Vein endothelial cell (primary cell): ENCODE measurements around the genes ZBTB46 and ZNF512B.

DNA sequence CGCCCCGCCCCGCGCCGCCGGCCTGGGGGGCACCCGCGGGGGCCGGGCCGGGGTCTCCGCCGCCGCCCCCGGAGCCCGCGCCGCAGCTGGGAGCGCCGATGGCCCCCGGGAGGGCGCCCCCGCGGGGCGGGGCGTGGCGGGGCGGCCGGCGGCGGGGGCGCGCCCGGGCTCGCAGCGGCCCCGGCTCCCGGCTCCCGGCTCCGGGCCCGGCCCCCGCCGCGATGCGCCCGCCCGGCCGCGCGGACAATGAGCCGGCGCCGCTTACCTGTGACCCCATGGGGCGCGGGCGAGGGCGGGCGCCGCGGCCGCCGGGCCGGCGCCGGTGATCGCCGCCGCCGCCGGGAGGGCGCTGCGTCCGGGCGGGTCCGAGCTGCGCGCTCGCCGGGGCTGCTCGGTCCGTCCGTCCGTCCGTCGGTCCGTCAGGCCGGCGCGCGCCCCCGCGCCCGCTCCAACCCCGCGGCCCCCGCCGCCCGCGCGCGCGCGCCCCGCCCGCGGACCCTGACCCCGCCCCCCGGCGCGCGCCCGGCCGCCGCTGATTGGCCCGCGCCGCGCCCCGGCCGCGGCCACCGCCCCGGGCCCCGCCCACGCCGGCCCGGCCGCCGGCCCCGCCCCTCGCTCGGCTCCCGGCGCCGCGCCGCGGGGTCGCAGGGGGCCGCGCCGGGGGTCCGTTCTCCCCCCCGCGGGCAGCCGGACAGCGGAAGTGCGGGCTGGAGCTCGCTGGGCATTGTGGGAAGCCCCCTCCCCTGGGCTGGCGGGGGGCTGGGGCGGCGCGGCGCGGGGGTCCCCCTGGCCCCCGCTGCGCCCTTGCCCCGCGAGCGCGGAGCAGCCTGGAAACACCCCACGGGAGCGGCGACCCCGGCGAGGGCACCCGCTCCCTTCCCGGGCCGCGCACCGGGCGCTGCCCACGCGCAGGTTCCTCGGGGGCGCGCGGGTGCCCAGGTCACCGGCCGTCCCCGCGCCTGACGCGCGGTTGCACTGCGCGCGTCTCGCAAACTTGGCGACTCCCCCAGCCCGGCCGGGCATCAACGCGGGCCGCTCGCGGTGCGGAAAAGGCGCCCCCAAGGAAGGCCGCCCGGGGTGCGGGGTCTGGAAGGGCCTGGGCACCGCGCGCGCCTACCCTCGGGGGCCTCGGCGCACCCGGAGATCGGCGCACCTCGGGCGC lies at the start of gene ZBTB46:
TSS of gene ZBTB46 (minus strand) at position 433 of the 1,162 bp plus-strand sequence.
- CAGE, long polyA plus RNA, result no peak

- CAGE, long polyA plus RNA, result no peak
Measured at GRCh38 chr20:63848577-63848886, 12.8 kb upstream of the ABHD16B start.

GRCh38 chr20:63884518-63884905 lies 10.4 kb upstream of the DNAJC5 start:
- CAGE, long polyA plus RNA, result no peak

- CAGE, long polyA plus RNA, result no peak
Measured at GRCh38 chr20:63917741-63918165, 22.8 kb downstream of the DNAJC5 start.

- CAGE, long polyA plus RNA, result no peak
Measured at GRCh38 chr20:63951420-63952310, 4.6 kb downstream of the UCKL1 start.

DNA sequence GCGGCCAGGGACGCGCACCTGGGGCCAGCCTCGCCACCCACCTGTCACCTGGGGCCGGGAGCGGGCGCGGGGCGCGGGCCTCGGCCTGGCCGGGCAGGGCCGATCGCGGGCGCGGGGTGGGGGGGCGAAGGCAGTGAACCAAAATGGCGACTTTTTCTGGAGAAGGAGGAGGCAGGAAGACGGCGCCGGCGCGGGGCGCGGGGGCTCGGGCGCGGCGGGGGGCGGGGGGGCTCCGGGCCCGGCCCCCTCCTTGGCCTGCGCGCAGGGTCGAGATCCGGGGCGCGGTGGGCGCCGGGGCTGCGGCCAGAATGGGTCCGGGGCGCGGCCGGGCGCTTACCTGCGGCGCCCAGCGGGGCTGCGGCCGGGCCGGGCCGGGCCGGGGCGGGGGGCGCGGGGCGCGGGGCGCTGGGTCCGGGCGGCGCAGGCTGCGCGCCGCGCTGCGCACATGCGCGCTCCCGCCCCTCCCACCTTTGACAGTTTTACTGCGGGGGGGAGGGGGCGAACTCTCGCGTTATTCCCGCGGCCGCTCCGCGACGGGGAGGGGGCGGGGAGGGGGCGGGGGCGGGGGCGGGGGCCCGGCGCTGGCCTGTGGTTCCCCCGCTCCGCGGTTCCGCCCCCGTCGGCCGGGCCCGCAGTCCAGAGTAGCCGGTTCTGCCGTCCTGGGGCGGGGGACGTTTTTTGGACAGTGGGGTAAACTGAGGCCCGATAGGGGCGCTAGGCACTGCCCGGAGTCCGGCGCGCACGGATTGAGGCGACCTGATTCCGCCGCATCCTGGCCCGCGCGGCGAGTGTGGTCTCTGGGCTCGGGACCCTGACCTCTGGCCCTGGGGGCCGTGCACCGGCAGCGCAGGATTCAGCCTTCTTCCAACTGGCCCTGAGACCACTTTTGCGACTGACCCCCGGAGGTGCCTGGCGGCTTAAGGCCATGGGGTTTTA lies at the start of gene ZNF512B:
TSS of gene ZNF512B (minus strand) at position 454 of the 936 bp plus-strand sequence.
- CAGE, long polyA plus RNA, result no peak

DNA sequence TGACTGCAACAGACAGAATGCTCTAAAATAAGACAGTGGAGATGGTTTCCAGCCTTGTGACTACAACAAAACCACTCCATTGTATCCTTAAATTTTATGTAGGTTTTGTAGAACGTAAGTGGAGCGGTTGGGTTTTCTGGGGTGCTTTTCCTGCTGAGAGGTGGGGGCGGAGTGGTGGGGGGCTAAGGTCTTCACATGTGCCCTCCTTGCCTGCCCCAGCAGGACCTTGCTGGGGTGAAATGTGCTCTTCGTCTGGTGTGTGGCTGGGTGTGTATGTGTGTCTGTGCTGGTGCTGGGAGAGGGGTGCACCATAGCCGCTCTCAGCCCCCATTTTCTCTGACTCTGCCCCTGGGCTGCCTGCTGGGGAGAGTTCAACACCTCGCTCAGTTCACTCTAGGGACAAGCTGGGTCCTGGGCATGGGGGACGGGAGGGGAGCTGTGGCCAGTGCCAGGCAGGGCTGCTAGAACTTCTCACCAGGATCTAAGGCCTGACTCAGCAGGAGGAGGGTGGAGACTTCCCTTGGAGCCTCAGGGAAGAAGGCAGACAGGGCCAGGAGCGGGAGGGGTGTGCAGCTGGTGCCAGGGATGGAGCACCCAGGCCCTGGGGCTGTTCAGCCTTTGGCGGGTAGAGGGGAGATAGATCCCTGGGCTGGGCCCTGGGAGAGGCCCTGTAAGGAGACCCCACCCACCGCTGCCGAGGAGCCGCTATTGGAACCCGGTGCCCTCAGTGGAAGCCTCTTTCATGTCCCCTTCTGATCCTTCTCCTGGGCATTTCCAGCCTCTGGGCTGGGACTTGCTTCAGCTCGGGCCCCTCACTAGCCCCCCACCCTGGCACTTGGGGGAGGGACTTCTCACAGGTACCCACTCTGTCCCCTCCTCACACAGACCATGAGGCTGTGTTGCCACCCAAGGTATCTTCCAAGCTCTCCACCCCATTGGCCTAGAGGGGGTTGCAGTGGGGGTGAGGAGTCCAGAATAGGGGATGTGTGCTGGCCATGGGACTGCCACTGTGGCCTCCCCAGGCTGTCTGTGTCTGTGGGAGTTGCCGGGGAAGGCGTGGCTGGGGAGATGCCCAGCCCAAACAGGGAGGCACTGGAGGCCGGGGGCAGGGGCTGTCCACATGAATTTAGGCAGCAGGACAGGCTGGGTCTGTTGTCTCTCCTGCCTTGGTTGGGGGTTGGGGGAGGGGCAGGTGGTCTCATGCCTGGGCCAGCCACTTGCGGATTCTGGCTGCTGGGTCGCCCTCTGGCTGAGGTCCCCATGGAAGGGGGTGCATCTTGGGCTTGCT lies 4.6 kb downstream of the SOX18 start:
- CAGE, long polyA plus RNA, result no peak

- CAGE, long polyA plus RNA, result no peak
Measured at GRCh38 chr20:64236369-64237023, 19.1 kb upstream of the PCMTD2 start.

DNA sequence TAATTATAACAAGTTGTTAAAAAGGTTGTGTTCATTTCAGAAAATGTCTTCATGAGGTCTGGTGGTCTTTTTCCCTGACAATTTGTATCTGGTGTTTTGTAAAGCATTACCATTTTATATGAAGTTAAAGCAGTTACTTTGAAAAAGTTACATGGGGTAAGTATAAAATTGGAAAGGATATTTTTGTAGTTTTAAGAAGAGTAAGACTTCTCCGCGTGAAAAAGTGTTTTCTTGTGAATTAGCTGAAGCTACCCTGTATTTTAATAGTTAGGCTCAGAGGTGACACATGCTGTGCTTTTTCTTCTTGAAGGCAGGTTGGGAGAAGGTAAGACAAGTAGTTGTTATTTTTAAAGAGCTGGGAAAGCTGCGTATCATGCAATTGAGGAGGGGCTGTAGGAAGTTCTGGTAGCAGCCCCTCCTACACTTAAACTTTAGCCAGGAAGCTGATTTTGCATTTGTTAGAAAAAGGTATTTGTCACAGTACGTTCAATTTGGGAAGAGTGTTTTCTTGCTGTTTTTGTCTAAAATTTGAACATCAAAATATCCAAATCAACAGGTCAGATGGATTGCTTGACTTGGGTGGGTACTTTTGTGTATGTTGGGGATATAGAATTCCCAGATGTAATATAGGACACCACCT lies 3.3 kb downstream of the PCMTD2 start:
- CAGE, long polyA plus RNA, result no peak

GRCh38 chr20:64271204-64272024 lies 15.9 kb downstream of the PCMTD2 start:
- CAGE, long polyA plus RNA, result no peak

DNA sequence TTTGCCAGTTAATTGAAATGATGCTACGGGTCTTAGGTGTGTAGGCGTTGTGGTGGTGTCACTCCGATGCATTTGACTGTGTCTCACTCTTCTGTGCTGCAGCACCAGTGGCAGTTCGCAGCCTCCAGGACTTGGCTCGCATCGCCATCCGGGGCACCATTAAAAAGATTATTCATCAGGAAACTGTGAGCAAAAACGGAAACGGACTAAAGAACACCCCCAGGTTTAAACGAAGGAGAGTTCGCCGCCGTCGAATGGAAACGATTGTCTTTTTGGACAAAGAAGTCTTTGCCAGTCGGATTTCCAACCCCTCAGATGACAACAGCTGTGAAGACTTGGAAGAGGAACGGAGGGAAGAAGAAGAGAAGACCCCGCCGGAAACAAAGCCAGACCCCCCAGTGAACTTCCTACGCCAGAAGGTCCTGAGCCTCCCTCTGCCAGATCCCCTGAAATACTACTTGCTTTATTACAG lies 17.6 kb downstream of the PCMTD2 start:
- CAGE, long polyA plus RNA, result no peak